Right cardiac atrium (tissue), 1 donor: ENCODE measurements around a stretch of chr1.

DNA sequence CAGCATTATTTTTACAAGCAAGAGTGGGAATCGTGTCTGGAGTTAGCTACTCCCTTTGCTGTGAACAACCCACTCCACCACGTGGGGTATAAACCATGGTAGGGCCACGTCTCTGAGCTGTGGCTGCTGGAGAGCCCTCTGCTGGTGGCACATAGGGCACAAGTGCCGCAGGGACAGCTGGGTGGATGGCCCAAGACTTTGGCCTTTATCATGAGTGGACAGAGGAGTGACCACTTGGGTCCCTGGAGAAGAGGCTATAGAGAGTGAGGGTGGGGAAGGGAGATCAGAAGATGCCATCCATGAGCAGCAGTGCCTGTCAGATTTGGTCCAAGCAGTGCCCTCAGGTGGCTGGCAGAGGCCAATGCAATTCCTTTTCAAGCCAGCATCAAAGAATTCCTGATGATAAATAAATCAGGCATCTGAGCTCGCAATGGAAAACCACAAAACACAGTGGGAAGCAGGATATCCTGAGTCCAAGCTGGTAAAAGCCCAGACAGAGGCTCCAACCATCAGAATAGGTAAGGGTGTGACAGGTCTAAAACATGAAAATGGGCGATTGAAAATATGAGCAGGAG is 54.7 kb downstream of the FAAP20 start:
- PRO-cap: no peak

- PRO-cap: no peak
These were observed 20.2 kb downstream of the FAAP20 start for GRCh38 chr1:2174110-2174937.

- PRO-cap: bidirectional peak, plus-strand start at chr1:2204541, minus-strand start at chr1:2204406; unidirectional peak, minus-strand start at chr1:2204843
These were observed 9.8 kb upstream of the FAAP20 start for GRCh38 chr1:2204104-2204975.

DNA sequence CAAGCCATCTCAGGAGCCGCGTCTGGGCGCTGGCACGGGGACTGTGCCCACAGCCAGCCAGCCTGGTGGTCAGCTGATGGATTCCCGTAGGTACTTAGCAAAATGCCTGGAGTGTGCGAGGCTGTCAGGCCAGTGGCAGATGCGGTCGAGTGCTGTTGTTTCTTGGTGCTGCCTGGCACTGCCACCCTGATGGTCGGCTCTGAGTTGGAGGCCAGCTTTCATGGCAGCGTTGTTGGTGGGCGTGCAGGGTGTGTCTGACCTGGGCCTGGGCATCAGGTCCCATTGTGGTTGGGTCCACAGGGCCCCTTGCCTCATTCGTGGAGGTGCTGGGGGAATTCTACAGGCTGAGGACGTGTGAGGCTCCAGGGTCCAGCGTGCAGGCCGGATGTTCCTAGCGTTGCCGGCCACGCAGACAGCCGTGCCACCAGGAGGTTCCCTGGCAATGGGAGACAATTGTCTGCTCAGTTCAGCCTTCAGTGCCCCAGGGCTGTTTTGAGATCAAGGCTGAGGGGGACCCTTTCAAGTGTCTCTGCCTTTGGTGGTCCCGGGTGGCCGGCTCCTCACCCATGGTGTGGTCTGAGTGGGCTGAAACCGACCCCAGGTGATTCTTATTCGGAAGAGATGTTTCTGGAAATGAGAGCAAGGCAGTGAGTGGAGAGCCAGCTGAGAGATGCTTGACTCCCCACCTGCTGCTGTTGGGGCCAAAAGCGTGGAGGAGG is 21.0 kb downstream of the SKI start:
- PRO-cap: no peak

DNA sequence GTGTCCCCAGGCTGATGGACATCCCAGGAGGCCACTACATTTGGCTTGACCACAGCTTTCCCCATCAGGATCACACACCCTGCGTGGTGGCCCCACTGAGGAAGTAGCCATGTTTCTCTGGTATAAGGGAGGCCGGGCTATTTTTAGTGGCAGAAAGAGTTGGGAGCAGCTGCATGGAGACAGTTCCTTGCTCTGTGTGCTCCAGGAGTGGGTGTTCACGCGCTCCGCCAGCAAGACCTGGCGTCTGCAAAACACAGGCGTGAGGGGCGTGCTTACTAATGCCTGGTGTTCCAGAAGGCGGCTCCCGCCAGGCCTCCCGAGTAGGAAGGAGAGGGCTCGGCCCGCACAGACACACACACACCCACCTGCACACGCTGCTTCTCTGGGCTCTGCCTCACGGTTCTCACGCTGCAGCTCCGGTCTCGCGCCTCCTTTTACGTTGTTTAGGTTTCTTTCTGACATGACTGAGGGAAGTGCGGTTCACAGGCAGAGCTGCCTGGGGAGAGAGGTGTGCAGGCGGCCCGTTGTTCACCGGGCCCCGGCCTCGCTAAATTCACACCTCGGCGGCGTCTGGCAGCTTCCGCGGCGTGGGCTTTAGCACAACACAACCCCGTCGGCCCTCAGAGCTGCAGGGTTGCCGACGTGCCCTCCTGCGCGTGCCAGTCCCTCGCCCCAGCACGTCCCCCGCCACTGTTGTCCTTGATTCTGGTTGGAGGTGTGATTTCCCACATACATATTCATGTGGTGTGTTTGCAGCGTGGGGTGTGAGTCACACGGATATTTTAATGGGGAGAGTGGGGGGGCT is 76.9 kb downstream of the SKI start:
- PRO-cap: no peak

- PRO-cap: bidirectional peak, plus-strand start at chr1:2314620, minus-strand start at chr1:2314444; bidirectional peak, plus-strand start at chr1:2315324, minus-strand start at chr1:2315242
These were observed 76.7 kb downstream of the MORN1 start for GRCh38 chr1:2314310-2315463.

DNA sequence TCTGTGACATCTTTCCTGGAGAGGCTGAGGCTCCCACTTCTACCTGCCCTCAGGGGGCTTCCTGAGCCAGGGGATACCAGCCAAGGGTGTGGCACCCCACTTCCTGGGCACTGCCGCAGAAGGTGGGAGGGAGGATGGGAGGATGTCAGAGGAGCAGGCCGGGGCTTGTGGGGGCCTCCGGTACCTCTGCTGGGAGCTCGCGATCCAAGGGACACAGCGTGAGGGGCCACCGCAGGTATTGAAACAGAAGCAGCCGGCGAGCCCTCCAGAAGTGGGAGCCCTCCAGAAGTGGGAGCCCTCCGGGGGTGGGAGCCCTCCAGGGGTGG is 15.1 kb upstream of the PEX10 start:
- PRO-cap: no peak

- PRO-cap: no peak
These were observed 17.4 kb downstream of the PLCH2 start for GRCh38 chr1:2493501-2493973.

DNA sequence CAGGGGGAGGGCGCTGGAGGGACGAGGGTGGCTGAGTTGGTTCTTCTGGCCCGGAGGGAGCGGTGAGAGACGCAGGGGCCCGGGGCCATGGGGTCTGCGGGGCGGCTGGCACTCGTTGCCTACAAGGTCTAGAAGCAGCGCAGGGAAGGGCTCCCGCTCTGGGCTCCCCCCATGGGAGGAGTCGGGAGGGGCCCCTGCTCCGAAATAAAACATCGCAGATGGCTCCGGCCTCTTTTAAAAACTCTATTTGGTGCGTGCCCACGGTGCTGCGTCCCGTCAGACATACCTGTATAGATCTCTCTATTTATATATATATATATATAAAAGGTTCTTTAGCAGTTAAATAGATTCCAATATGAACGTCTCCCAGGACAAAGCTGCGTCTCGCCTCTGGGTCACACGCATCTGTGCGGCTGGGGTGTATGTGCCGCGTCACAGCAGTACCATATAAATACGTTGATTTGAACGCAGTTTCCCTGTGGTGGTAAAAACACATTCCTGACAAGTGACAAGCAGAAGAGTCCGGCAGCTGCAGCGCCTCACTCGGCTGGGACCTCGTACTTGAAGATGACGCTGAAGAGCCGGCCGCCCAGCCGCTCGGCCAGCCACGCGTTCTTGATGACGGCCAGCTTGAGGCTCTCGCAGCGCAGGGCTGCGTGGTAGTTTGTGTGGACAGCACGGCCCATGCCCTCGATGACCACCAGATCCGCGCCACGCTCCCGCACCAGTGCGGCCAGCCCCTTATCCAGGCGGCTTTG is 17.9 kb downstream of the PANK4 start:
- PRO-cap: no peak

DNA sequence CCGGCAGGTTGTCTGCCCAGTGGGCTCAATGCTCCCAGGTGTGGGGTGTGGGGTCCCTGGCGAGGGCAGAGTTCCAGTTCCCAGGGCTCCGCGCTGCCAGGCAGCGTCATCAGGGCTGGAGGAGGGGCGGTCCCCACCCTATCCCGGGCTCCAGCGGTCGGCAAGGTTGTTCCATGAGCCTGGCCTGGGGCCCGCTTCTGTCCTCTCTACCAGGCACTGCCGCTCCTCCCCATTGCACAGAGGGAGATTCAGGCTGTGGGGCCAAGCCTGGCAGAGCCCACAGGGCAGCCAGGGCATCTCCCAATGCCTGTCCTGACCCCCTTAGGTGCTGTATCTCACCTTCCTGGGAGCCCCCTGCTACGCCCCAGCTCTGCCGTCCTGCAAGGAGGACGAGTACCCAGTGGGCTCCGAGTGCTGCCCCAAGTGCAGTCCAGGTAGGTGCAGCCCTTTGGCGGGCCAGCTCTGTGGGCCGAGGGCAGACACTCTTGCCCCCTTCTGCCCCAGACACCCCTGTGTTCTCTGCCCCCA is 1.3 kb downstream of the TNFRSF14 start:
- PRO-cap: no peak

DNA sequence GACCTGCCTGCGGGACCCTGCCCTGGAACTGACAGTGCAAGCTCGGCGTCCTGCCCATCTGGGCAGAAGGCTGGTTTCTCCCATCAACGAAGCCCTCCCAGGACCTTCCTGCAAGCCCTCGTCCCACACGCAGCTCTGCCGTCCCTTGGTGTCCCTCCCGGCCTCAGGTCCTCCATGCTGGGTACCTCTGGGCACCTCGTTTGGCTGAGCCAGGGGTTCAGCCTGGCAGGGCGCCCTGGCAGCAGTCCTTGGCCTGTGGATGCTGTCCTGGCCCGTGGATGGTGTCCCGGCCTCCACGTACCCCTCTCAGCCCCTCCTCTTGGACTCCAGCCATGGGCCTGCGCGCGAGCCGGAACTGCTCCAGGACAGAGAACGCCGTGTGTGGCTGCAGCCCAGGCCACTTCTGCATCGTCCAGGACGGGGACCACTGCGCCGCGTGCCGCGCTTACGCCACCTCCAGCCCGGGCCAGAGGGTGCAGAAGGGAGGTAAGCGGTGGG is 3.4 kb downstream of the TNFRSF14 start:
- PRO-cap: no peak

DNA sequence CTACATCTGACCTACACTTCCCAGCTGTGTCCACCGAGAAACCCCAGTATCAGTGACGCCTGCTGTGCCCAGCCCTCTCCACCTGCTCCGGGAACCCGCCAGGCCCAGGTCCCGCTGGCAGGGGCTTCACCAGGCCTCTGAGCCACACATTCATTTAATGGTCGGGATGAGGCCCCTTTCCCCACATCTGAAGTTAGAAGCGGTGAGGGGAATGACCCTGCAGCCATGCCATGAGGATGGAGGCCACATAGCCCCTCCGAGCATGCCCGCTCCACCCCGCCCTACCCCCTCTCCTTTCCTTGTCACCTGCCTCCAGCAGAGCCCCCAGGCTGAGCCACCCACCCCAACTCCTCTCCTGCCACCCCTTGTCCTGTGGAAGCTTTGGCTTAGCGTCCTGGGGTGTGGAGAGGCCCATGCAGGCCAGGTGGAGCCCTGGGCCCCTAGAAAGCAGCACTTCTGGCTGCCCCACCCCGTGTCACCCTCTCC is 8.0 kb downstream of the TNFRSF14 start:
- PRO-cap: no peak

DNA sequence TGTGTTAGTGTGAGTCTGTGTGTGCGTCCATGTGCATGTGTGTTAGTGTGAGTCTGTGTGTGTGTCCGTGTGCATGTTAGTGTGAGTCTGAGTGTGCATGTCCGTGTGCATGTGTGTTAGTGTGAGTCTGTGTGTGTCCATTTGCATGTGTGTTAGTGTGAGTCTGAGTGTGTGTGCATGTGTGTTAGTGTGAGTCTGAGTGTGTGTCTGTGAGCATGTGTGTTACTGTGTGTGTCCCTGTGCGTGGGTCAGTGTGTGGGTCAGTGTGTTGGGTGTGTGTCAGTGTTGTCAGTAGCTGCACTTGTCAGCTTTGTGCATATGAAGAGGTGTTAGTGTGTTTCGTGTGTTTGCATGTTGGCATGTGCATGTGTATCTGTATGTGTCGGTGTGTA is 76.4 kb upstream of the ACTRT2 start:
- PRO-cap: no peak

- PRO-cap: no peak
These were observed 36.1 kb upstream of the ACTRT2 start for GRCh38 chr1:2984957-2985718.

DNA sequence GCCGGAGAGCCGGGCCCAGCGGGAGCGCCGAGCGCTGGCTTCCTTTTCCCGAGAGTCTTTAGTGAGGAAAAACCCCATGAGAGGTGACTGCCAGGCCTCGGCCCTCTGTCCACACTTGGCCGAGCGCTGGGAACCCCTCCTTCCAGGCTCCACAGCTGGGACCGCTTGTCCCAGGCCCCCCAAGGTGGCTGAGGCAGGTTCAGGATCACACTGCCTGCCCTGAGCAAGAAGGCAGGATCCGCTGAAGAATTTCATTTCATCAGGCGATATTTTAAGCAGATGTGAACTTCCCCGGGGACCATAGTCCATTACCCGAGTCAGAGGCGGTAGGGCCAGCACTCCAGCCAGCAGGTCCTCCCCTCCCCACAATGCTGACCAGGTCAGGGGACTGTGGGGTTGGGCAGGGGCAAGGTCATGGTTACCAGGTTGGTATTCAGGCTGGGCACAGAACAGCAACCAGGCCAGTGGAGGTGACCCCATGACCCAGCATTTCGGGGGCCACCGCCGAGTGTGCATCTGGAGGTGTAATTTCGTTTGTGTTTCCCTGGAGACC is 2.4 kb downstream of the PRDM16 start:
- PRO-cap: no peak

- PRO-cap: no peak
These were observed 7.0 kb downstream of the PRDM16 start for GRCh38 chr1:3075885-3076560.

DNA sequence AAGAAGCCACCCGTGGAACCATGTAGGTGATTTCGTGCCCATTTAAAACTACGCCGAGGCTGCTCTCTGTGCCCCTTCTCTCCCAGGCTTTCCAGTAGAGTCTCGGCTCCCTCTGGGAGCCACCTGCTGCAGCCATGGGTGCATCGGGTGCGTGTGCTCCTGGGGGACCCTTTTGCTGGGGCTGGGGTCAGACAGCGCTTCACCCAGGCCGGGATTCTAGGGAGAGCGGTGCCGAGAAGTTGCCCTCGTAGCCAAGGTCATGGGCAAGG is 27.8 kb downstream of the PRDM16 start:
- PRO-cap: no peak

DNA sequence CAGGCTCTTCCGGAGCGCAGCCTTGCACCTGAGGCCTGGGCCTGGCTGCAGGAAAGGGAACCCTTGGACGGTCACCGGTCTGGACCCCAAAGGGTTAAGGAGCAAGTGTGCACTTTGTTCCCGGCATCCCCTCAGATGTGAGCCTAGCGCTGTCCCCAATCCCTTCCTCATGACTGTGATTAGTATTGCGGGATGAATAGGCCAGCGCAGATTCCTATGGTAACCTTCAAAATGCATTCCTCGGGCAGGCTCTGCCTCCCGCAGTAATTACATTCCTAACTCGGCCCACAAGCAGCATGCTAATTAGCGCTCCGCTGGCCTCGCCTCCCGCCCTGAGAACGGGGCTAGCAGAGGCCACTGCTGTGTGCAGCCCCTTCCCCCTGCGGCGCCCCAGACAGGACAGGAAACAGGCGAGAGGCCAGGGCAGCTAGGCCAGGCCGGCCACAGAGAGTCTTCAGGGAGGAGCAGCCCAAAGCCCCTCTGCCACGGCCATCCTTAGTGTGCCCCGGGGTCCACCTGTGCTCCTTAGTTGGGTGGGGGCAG is 36.5 kb downstream of the PRDM16 start:
- PRO-cap: no peak

- PRO-cap: no peak
These were observed 87.9 kb downstream of the PRDM16 start for GRCh38 chr1:3156784-3157479.

GRCh38 chr1:3174806-3175327 is 105.9 kb downstream of the PRDM16 start:
- PRO-cap: unidirectional peak, minus-strand start at chr1:3175045; bidirectional peak, plus-strand start at chr1:3175112, minus-strand start at chr1:3175045